ENCODE results near the gene SETDB2.

DNA sequence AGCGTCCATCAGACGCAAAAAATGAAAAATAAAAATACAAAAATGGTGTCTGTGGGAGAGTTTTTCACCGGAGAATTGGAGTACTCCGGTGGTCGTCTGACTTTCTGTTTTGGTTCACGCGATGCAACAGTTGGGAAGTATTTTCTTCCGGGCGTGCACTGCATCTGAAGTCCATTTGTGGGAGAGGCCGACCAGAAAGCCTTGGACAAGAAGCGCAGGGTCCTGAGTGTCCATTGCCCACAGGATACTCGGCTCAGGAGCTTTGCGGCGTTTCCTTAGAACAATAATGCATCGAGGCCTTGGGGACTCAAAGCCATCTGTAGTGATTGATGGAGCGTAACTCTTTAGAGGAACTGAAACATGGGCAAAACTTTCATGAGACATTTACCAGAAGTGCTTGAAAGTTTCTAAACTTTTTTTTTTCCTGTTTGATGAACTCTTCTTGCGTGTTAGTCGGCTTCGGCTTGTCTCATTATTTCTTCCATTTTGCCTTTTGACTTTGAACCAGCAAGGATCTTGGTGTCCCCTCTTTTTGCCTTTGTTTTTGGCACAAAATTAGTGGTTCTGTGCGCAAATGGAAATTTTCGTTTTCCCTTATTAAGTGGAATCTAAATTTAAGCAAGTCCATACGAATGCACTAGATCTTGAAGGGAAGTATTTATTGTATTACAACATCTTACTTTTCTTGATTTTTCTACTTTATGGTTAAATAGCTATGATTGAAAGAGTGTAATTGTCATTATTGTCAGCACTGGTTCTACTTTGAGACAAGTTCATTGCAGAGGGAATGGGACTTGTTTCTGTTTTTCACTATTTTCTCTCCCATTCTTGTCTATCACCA, 1.0 kb downstream of the RB1 start:
- RRBS, result no CpG with 5 or more reads among the region's 22 CpGs

DNA sequence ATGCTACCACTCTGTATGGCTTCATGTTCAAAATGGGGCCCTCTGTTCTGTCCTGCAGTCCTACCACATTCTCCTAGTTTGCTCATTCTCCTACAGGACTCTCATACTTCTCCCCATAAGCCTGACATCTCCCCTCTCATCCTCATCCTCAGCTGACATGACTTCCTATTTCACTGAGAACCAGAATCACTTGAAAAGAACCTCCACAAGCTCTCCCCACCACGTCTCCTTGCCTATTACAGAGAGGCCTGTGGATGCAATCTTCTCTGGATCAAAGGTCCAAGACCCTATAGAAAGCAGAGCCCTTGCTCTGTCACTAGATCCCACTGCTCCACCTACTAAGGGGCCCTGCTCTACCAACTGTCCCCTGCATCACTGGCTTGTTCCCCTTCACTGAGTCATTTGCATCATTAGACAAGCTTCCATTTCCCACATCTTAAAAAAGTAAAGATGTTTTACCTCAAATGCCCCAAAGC, 40.9 kb downstream of the RCBTB2 start:
- RRBS, result no CpG with 5 or more reads among the region's 1 CpG

GRCh38 chr13:48581084-48581353, 48.1 kb upstream of the RCBTB2 start:
- RRBS, result no CpG with 5 or more reads among the region's 4 CpGs

GRCh38 chr13:48750588-48750990, 96.9 kb downstream of the CYSLTR2 start:
- RRBS, result no CpG with 5 or more reads among the region's 4 CpGs

DNA sequence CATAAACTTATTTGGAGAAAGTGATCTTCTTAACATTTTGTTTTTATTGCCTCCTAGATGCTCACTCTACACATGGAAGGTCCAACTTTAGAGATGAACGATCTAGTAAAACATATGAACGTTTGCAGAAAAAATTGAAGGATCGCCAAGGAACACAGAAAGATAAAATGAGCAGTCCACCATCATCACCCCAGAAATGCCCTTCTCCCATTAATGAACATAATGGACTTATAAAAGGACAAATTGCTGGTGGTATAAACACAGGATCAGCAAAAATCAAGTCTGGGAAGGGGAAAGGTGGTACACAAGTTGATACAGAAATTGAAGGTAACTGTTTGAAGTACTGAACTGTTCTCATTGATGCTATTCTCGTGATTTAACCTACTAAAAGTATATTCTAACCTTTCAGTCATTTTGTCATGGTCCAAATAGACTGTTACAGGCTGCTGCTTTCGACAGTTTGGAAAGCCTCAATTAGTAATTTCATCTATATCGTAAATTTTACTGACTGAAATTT, 83.8 kb upstream of the MLNR start:
- RRBS, result no CpG with 5 or more reads among the region's 6 CpGs

- RRBS, result no CpG with 5 or more reads among the region's 6 CpGs
Observed at GRCh38 chr13:49292607-49293282, 45.0 kb downstream of the CDADC1 start.

GRCh38 chr13:49334480-49334750, 86.7 kb downstream of the CDADC1 start:
- RRBS, result no CpG with 5 or more reads among the region's 3 CpGs

GRCh38 chr13:49443129-49443669, 665 bp downstream of the CAB39L start:
- RRBS, result no CpG with 5 or more reads among the region's 13 CpGs

- RRBS, result 5% methylated on average over 12 of the region's 55 CpGs
Observed at GRCh38 chr13:49443867-49444581, at the start of gene SETDB2. SETDB2 (plus strand) TSS chr13:49444274.

DNA sequence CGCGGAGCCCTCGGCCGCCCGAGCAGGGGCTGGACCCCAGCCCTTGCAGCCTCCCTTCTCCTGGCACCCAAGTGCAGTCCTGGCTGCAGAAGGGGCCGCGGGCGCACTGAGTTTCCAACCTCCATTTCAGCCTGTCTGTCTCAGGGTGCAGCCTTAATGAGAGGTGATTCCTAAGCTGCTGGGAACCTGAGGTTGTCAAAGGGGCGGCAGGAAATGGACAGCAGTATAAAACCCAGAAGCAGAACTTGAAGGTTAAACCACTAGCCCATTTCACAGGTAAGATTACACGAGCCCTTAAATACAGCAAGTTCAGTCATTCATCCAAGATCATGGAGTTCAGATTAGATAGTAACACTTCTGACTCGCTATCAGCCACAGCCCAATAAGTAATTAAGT, 506 bp downstream of the SETDB2 start:
- RRBS, result no CpG with 5 or more reads among the region's 11 CpGs

DNA sequence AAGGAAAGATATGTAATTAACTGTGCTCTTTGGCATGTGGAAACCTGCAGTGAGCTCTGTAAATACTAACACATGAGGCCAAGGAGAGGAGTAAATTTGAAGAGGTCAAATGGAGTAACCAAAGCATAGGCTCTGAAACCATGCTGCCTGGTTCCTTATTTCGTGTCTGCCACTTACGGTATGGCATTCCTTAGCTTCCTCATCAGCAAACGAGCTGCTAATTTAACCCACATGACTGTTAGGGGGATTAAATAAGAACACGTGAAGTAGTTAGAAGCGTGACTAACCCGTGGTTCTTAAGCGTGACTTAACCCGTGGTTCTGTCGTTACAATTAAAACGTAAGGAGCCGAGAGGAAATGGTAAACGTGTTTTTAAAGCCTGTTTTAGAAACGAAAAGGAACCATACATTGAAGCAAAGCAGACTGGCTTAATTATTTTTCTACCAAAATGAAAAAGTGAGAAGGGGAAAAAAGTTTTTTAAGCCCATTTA, 949 bp downstream of the SETDB2 start:
- RRBS, result no CpG with 5 or more reads among the region's 13 CpGs

GRCh38 chr13:49499906-49500418, 4.2 kb downstream of the PHF11 start:
- RRBS, result no CpG with 5 or more reads among the region's 4 CpGs

- RRBS, result no CpG with 5 or more reads among the region's 3 CpGs
Observed at GRCh38 chr13:49641837-49642571, 13.7 kb downstream of the ARL11 start.

DNA sequence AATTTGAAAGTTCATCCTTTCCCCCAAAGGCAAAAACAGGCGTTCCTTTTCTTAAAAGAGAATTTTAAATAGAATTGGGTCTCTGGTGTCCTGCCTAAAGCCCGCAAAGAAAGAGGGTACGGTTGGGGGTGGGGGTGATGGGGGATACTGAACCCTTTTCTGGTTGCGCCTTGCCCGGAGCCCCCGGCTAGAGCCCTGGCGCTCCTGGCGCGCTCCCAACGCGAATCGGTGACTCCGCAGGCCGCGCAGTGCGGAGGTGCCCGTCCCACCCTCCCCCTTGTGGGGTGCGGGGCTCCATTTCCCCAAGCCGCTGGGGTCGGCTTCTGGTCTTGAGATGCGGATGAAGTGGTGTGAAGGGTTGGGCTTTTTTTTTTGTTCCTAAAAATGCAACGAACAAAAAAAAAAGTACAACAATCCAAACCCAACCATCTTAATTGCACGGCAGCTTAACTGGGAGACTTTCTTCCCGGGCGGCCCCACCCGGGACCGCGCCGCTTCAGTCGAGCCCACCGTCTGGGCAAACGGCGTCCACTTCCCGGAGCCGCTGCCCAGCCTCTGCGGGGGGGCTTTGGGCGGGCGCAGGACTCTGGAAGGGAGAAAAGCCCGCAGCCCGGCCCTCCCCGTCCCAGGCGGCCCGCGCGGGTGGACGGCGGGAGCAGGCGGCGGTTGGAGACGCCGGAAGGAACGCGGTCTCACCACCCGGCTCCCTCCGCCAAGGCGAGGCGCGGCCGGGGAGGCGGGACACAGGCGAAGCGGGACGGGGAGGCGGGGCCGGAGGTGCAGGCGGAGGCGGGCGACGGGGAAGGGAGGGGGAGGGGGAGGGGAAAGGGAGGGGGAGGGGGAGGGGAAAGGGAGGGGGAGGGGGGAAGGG, 533 bp upstream of the TRIM13 start:
- RRBS, result 3% methylated on average over 30 of the region's 69 CpGs

DNA sequence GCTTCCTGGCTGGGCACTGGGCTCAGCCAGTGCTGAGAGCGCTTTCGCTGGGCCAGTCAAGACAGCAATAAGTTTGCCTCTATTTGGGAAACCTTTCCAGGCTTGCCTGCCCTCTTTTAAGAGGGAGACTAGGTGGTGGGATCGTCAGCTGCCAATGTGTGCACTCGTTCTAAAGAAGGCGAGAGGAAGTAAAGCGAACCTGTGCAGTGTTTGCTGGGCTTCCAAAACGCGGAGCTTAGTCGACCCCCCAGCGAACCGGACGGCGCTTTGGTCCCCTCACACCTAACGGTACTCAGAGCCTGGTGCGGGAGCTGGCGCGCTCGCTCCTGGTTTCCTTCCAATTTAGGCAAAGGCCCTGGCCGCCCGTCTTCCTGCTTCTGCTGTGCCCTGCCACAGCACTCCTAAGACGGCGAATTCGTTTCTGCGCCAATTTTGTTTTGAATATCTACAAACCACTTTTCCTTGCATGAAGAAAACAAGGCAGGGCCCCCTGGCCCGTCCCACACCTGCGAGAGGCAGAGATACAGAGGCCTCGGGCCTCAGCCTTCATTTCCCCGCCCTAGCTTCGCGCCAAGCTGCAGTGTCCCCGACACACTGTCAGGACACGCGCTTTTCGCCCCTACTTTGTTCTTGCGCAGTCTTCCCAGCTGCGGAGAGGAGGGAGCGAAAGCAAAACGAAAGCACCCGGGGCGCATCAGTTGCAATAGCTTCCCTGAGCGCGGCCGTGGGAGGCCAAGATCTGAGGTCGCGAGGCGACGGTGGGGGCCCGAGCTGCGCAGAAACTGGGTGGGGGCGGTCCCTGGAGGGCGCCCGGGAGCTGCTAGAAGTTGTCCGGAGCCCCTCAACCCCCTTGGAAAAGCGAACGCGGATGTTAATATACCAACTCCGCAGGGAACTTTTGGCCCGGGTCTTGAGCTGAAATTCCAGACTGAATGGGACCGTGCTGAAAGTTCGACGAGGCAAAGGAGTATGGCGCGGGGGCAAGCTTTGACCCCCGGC, 111.9 kb downstream of the KCNRG start:
- RRBS, result 73% methylated on average over 9 of the region's 64 CpGs

DNA sequence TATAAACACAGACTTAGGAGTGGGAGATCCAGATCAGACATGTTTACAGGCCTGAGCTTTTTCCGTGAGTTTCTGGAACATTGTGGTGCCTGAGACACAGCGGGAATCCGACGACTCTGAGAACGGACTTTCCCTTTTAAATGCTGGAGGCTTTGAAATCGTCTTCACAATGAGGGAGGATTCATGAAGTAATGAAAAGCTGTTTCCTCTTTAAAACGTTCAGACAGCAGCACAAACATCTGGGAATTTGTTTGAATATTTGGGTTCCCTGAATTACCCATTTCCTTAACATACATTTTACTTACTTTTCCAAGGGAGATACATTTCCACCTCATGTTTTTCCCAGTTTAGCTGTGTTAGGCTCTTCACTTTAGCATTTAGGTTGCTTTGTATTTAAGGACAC, 125.9 kb downstream of the KCNRG start:
- RRBS, result no CpG with 5 or more reads among the region's 7 CpGs

DNA sequence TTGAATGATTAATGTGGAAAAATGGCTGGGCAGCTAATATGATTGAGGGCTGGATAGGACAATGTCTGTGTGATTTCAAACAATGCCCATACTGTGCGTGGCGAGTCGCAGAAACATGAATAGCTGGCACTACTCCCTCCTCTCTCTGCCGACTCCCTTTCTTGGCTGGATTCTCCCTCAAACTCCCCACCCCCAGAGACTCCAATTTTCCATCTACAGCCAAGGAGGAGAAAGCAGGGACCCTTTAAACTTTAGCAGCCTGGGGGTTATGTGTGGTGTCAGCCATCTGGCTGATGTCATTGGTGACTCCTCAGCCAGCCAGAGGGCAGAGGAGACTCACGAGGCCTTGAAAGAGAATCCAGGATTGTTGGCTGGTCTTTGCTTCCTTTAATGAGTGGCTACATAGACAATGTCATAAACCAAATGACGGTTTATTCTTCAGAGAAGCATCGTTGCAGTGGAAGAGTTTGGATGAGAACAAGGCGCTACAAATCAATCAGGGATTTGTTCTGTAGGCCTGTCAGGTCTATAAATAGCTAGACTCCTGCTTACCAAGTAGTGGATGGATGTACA, 165.6 kb downstream of the DLEU7 start:
- RRBS, result no CpG with 5 or more reads among the region's 8 CpGs

- RRBS, result no CpG with 5 or more reads among the region's 16 CpGs
Observed at GRCh38 chr13:50715252-50716006, 128.1 kb downstream of the DLEU7 start.

GRCh38 chr13:50982372-50982750, 72.8 kb downstream of the RNASEH2B start:
- RRBS, result no CpG with 5 or more reads among the region's 10 CpGs

- RRBS, result no CpG with 5 or more reads among the region's 20 CpGs
Observed at GRCh38 chr13:51171891-51172624, 50.1 kb upstream of the FAM124A start.